A375 (cell line): Measurements from ENCODE around the genes ELOVL6 and ANK2.

- RAMPAGE, long total RNA: no peak
Measured at GRCh38 chr4:109435542-109436086, 2.0 kb downstream of the SEC24B start.

DNA sequence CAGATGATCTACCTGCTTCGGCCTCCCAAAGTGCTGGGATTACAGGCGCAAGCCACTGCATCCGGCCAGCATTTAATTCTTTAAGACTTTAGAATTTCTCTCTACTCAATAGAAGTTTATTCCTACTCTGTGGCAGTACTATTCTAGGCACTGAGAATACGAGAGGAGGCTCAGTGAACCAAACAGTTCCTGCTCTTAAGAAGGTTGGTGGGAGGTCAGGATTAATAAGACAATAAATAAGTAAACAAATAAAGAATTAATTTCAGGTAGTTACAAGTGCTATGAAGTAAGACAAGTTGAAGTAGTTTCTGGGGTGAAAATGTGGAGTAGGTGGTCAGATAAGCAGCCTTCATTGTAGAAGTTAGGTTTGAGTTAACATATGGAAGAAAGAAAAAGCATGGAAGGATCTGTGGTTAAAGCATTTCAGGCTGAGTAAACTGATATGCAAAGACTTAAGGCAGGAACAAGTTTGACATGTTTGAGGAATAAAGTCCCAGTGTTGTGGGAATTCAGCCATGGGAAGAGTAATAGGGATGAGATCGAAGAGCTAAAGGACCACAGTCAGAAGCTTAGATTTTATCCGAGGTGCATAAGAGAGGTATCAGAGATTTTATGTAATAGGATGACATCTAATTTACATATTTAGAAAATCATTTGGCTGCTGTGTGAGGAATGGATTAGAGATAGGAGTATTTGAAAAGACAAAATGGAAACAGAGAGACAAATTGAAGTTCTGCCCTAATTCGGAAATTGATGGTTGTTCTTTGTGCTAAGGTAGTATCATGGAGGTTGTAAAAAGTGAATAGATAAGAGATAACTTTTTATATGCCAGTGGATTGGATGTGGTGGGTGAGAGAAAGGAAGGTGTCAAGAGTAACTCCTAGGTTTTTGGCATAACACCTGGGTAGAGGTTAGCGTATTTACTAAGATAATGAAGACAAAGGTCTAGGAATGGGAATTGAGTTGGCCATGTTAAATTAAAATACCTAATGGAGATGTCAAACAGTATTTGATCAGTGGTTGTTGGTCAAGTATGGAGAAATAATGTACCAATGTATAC lies 58.0 kb upstream of the MCUB start:
- RAMPAGE, long total RNA: no peak

- RAMPAGE, long total RNA: no peak
Measured at GRCh38 chr4:109814705-109815144, 837 bp upstream of the GAR1 start.

GRCh38 chr4:110116880-110117212 lies 81.6 kb downstream of the ELOVL6 start:
- RAMPAGE, long total RNA: no peak

DNA sequence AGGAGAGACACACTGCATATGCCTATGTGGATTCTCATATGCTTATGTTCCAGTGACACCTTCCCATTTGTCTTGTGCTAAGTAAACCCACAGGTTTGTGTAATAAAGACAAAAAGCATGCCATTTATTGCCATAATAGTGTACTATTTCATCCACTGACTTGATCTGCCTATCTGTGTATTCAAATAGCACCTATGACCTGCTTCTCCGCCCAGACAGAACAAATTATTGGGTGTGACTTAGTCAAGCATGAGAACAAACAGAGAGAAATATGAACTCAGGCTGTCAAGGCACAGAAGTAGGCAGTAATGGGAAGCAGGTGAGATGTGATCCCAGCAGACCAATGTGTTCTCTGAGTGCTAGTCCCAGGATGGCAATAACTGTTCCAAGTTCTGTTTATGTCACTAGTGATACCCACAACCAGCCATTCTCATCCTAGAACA lies 25.4 kb downstream of the ELOVL6 start:
- RAMPAGE, long total RNA: no peak

DNA sequence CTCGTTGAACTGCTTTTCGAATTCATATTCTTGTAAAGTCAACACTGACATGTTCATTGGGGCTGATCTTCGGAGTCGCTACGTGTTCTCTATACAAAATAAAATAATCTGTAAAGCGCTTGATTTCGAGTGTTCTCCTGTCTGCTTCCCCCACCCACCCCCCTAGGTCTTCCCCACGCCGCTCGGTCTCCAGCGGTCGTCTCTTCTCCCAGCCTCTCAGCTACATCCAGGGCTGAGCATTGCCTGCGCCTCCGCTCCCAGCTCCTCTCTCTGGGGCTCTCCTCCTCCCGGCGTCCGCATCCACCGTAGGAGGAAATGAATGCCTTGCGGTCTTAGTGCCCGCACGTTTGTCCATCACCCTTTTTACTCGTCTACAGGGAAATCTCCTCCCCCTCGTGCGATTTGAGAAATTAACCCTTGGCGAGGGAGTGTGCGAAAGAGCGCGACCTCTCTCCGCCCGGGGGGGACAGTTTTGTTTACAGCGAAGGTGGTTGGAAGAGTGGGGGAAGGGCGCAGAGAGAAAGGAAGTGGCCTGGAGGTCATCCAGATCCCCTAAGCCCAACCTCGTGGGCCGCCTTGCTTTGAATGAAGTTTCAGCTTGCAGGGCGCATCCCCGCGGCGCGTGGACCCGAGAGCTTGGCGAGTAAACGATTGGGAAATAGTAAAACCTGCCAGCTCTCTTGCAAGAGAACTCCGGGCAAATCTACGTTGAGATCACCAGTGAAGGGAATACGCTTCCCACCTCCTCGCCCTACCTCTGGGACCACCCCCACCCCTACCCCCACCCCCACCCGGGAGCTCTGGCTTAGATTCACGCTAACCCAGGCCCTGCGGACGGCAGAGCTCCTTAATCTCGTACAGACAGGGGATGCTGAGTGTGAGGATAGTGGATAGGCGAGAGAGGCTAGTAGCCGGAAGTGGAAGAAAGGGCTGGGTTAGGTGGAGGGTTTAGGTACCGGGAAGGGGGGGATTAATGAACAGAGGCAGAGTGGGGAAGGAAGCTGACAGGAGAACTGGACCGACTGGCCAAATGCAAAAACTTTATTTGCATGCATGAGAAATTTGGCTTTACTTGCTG lies at the start of gene ELOVL6:
Gene ELOVL6 (minus strand): TSS at position 337 of the 1,078 bp plus-strand sequence.
- RAMPAGE, long total RNA: no peak

DNA sequence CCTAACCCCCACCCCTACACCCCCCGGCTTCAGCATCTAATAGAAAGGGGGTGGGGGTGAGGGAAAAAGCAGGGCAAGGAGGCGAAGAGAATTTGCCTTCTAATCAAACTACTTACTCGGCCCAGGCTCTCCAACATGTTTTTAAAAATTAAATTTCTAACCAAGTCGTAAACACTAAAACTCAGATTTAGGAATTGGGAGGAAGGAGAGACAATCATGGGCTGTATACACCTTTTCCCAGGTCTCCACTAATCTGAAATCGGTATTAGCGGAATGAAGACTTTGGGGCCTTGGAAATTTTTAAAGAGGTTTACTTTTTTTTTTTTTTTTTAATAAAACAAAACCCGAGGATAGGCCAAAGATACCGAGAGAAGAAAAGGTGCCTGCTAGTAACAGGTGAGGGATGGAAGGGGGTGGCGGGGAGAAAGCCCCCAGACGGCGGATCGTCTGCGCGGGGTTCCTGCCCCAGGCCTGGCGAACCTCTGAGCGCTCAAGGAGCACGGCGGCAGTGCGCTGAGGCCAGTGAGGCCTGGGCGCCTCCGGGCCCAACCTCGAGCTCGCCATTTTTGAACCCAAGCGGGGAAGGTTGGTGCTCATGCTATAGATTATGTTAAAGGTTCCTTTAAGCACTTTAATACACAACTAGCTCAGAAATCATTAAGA lies 8.1 kb downstream of the PITX2 start:
- RAMPAGE, long total RNA: no peak

GRCh38 chr4:110632791-110633234 lies 9.9 kb upstream of the PITX2 start:
- RAMPAGE, long total RNA: no peak

GRCh38 chr4:111958025-111958333 lies 187.3 kb upstream of the FAM241A start:
- RAMPAGE, long total RNA: no peak

DNA sequence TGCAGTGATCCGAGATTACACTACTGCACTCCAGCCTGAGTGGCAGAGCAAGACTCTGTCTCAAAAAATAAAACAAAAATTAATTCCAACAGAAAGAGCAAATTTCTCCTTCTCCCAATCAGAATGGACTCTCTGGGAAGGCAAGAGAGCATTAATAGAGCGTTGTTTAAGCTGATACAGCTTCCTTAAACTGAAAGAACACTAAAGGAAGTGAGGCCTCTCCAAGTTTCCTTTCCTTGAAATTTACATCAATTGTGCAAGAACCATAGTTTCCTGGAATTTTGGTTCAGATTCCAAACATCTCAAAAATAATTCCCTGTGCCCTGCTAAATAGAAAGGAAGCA lies 4.0 kb upstream of the FAM241A start:
- RAMPAGE, long total RNA: no peak

DNA sequence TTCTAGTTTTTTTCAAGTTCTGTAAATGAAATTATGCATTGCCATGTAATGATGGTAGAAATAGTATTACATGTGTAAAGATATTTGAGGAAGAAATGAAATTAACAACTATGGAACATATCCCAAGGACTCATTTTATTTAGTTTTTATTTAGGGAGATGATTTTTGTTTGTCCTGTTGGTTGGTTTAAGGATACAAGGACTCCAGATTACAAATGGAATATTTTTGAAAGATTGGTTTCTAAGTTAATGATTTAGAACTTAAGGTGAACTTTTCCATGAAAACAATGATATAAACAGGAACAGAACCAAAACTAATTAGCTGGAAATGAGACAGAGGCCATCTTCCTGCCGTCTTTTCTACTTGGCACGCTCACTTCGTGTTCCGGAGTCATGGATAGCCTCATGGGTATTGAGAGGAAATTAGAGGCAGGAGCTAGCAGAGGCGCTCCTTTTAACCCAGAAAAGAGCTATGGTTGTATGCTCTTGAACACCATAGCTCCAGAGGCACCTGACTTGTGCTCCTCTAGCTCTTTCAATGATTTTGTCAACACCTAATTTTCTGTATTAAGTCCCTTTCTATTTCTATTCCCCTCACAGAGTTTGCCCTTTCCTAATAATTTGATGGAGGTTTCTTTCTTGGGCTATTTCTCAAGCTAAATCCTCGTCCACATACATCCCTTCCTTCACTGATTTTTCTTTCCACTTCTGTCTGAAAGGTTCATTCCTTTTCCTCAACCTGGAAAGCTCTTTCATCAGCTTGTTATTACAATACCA lies 2.5 kb downstream of the FAM241A start:
- RAMPAGE, long total RNA: no peak

DNA sequence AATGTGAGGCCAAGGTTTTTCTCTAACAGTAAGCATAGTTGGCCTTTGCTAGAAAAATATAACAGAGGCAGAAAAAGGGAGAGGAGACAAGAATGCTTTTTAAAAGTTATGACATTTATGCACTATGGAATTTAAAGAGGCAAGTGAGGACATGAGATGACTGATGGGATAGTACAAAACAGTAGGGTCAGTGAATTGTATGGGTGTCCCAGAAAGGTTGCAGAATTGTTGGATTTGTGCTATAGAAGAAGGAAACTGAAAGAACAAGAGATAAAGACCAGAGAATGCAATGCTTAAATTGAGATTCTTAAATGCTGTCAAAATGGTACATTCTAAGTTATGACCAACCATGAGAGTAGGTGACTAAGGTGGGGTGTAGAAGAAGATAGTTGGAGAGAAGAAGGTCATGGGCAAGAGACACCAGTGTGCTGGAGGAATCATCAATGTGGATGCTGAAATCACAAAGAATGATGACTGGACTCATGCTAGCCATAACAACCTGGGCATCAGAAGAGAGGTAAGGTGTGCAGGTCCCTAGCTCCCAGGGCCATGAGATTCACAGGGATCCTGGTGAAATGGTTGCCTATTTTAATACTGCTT lies 104.1 kb downstream of the ALPK1 start:
- RAMPAGE, long total RNA: no peak

DNA sequence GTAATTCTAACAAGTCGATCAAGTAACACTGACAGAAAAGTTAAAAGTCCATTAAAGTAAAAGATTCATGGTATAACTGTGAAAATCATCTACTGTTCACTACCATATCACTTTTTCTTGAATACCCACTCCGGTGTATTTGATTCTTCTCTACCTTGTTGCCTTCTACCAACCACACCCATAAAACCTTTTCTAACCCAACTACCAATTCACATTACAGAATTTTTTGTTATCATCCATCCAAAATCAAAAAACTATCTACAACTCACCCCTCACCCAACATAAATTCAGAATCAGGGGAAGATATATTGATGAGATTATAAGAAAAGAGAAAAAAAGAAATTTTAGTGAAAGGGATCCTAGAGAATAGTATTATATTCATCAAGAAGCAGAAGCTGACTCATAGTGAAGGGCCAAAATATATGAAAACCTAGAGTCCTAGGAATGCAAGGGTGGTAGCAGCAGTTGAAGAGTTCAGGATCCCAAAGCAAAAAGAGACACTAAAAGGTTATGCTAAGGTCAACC lies 47.8 kb downstream of the ZGRF1 start:
- RAMPAGE, long total RNA: no peak

DNA sequence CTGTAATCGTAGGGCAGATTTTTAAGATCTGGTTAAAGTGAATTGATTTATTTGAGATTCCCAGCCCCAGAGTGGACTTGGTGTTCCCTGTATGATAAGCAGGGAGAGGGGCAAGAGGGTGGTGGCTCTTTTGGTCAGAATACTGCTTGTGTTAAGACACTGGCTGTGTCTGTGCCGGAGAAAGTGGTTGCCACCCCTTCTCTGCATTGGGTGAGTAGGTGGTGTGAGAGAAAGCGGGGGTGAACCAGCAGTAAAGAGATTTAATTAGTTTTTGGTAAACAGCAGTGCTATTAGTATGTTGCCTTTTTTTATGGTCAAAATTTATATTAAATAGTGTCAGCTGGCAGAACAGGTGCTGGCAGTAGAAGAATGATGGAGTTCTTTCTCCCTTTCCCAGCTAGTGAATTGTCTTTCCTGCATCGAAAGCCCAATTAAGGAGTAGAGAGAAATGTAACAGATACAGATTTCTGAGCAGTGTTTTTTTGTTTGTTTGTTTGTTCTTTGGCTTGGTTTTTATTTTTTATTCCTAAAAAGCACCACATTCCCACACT lies 181.6 kb downstream of the LARP7 start:
- RAMPAGE, long total RNA: no peak

DNA sequence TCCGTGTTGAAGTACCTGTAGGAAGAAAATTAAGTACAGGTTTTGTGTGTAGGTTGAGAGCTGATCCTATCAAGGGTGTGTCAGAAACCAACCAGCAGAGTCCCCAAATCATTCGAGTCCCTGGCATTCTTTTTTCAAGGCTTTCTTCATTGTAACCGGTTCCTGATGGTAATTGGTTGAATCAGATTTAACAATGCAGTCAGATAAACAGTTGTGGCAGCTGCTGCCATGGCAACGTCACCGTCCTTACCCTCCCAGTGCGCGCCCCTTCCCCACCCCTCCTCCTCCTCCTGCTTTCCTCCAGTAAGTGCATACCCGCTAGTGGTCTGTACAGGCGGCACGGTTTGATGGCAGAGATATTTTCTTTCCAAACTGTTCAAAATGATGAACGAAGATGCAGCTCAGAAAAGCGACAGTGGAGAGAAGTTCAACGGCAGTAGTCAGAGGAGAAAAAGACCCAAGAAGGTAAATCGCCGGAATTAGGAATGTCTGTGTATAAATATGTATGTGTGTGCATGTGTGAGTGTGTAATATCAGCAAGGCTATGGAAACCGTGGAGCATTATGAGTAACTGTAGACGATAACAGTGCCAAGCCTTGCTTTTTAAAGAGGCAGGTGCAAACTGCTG lies at the start of gene ANK2:
Gene ANK2 (plus strand): TSS at position 306 of the 628 bp plus-strand sequence.
- RAMPAGE, long total RNA: no peak

DNA sequence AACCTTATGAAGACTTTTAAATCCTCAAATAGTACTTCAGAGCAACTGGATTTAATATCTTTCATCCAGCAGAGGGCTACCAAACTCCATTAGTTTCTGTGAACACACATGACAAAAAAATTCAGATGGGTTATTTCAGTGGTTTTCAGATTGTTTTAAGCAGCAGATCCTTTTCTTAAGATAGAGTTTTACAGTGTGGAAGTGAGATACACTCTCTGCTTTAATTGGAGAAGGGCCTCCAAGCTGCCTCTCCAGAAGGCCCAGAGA lies 56.7 kb downstream of the ANK2 start:
- RAMPAGE, long total RNA: no peak

- RAMPAGE, long total RNA: no peak
Measured at GRCh38 chr4:113332852-113333282, 283.4 kb downstream of the ANK2 start.

- RAMPAGE, long total RNA: no peak
Measured at GRCh38 chr4:113471784-113472367, 289.7 kb downstream of the CAMK2D start.

DNA sequence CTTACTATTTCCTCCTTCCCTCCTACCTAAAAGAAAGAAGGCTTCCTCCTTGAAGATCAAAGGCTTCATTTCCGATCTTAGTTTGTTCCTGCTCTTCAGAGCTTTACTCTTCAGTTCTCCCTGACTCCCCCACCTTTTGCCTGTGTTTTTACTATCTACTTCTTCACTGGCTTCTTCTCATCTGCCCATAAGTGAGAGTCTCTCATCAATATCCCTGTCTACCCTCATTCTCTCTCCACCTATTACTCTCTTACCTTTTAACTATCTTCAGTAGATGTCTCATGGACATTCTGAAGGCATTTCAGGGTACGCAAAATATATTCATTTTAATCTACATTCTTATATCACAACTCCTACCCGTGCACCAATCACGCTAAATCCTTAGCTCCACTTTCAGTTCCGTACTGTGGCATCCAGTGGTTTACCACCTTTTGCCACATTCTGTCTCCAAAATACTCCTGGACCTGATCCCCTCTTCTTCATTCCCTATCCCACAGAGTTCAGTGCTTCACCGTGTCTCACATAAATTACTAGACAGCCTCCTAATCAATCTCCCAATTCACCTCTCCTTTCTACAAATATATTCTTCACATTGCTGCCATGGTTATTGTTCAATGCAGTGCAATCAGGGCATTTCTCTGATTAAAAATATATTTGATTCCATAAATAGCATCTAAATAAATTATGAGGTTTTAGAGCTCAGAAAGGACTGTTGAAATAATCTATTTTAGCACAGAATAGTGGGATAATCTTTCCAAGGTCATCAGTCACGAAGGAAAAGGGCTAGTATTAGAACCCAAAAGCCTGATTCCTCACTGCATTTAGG lies 187.6 kb downstream of the CAMK2D start:
- RAMPAGE, long total RNA: no peak

DNA sequence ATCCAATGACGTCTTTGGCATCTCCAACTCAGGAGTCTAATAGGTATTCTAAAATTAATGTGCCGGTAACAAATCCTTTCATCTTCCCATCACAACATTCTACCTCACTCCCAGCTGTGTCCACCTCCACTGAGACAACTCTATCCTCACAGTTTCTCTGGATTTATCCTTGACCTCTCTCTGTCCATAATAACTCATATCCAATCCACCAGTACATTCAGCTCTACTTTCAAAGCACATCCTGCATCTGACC lies 125.6 kb downstream of the CAMK2D start:
- RAMPAGE, long total RNA: no peak